Panc1 (cell line): ENCODE measurements around the genes PLPP2 and THEG.

GRCh38 chr19:291055-292027, at the start of gene PLPP2:
Gene PLPP2, minus strand, starts transcription at chr19:291403.
- RRBS, 2 experiments = 1 to 12% methylated on average over 39 to 44 of the region's 112 CpGs

- RRBS, 2 experiments = 67 to 83% methylated on average over 4 of the region's 21 CpGs
Observed at GRCh38 chr19:307663-308319, 16.6 kb upstream of the PLPP2 start.

- RRBS, 2 experiments = no CpG with 5 or more reads among the region's 15 CpGs
Observed at GRCh38 chr19:368239-368770, 7.5 kb downstream of the THEG start.

DNA sequence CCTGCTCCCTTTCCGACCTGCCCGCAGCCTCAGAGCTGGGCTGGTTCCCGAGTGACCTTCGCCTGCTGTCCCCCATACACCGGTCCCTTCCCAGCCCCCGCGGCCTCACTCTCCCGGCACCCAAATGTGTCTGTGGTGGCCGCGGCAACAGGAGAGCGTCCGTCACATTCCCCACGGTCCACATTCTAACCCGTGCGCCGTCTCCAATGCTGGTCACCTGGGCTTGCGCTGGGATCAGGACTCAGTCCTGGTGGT, at the start of gene THEG:
TSS of gene THEG (minus strand) at position 132 of the 255 bp plus-strand sequence.
- RRBS, 2 experiments = 83% methylated on average over 3 of the region's 17 CpGs; no CpG with 5 or more reads in 1 of the 2 experiments

- RRBS, 2 experiments = 3 to 8% methylated on average over 13 to 18 of the region's 71 CpGs
Observed at GRCh38 chr19:461508-462310, 876 bp upstream of the SHC2 start.

- RRBS, 2 experiments = 3 to 7% methylated on average over 5 of the region's 31 CpGs
Observed at GRCh38 chr19:491154-491749, 5.0 kb upstream of the MADCAM1 start.

DNA sequence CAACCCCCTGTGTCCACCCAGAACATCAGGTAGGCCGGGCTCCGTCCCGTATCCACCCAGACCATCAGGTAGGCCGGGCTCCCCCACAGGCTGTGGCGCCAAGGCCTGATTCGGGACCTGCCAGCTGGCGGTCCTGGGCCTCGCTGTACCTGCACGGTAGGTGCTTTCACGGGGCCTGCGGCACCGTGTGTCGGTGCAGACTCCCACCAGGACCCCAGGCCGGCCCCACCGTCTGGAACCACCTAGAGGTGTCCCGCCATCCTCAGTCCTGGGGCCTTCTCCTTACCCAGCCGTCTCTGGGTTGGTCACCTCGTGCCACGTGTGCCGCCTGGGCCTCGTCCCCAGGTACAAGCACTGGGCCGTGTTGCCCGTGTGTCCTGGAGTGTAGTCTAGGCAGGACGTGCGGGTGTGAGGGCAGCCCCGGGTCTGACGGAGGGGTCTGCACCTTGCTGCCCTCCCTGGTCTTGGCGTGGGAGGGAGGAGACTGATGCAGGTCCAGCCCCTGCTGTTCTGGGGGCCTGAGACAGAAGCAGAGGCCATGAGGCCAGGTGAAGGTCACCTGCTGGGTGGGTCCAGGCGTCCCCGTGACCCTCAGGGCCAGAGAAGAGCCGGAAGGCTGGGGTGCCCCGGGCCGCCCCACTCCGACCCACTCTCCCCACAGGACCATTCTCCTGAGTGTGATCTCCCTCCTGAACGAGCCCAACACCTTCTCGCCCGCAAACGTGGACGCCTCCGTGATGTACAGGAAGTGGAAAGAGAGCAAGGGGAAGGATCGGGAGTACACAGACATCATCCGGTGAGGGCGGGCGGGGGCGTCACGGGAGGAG, 5.0 kb downstream of the CDC34 start:
- RRBS, 2 experiments = 96% methylated on average over 5 to 8 of the region's 46 CpGs

DNA sequence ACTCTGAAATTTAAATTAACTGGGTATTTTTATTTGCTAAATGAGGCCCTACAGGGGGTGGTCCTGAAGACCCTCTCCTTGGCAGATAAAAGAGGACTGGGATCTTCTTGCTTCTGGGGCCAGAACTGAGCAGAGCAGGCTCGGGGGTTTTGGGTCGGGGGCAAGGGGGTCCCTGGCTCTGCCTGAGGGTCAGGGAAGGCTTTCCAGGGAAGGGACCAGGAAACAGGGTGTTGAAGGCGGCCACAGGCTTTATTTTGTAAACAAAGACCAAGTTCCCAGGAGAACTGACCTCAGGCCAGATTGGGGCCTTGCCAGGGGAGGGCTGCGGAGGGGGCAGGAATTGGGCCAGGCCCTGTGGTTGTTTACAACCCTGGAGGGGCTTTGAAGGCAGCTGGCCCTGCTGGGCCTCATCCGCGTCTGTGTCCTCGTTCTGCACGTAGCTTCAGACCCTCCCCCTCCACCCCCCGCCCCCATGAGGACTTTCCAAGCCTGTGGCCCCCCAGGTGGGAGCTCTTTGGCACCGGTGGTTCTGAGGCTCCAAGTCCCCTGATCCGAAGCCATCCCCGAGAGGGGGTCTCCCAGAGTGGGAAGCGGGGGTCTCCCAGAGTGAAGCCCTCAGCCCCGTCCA, 13.7 kb upstream of the BSG start:
- RRBS, 2 experiments = no CpG with 5 or more reads among the region's 14 CpGs

GRCh38 chr19:704008-704677, 4.6 kb upstream of the PALM start:
- RRBS, 2 experiments = 47 to 52% methylated on average over 3 of the region's 44 CpGs

DNA sequence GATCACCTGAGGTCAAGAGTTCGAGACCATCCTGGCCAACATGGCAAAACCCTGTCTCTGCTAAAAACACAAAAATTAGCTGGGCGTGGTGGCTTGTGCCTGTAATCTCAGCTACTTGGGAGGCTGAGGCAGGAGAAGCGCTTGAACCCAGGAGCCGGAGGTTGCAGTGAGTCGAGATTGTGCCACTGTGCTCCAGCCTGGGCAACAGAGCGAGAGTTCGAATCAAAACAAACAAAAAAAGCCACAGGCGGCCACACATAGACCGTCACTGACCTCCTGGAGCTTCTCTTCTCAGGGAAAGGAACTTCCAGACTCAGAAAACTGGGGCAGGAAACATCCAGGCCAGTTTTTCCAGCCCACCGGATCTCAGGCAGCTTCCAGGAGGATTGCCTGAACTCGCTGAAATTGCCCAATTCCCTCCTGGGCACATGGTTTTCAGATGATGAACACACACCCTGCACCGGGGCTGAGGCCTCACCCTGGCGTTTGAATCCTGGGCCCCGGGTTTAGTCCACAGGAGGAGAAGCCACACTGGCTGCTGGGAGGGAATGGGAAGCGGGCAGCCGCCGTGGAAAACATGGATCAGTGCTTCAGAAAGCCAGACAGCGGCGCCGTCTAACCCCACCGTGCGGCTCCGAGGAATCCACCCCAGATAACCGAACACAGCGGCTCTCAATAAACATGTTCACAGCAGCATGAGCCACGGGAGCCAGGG, 18.4 kb upstream of the PTBP1 start:
- RRBS, 2 experiments = 4 to 23% methylated on average over 2 of the region's 26 CpGs

DNA sequence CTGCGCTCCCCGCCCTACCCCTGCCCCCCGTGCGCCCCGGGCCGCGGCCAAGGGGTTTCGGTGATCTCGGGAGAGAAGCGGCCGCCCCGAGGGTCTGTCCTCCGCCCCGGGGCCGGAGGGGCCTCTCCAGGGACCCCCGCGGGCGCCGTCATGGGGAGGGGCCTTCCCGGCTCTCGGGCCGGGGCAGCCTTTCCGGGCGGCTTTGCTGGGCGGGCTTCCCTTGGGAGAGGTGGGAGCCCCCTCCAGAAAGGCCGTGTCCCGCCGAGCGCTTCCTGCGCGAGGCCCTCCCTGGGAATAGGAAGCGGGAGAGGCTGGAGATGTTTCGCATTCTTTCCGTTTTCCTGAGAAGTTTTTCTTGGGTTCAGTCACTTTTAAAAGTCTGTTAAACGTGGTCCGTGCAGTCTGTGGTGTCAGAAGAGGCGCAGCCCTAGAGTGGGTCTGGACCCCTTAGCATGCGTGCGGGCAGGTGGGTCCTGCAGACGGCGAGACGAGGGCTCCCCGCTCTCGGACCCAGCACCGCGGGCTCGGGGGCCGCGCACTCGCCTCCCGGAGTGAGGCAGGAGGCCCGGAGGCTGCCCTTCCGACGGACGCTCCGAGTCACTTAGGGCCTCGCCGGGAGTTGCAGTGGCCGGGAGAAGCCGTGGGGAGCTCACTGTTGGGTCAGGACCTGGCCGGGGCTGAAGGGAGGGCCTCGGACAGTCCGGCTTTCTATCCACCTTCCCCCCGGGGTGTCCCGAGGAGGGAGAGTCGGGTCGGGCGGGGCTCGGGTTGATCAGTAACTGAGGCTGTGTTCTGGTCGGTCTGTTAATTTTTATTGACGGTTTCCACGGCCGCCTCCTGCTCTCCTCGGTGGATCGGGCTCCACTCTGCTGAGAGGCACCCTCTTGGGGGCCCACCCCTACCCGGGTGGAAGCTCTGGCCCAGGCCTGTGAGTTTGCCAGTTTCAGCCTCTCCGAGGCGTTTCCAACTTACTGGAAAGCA, 1.1 kb downstream of the PTBP1 start:
- RRBS, 2 experiments = 1 to 6% methylated on average over 27 to 29 of the region's 78 CpGs

GRCh38 chr19:859819-860213, 352 bp downstream of the CFD start:
- RRBS, 2 experiments = no CpG with 5 or more reads among the region's 13 CpGs

- RRBS, 2 experiments = 92 to 96% methylated on average over 6 to 8 of the region's 41 CpGs
Observed at GRCh38 chr19:867766-868425, 8.4 kb downstream of the CFD start.

GRCh38 chr19:891566-892337, 1.2 kb downstream of the MED16 start:
- RRBS, 2 experiments = no CpG with 5 or more reads among the region's 45 CpGs

- RRBS, 2 experiments = 67 to 70% methylated on average over 4 of the region's 23 CpGs
Observed at GRCh38 chr19:901759-902743, 9.1 kb upstream of the MED16 start.

DNA sequence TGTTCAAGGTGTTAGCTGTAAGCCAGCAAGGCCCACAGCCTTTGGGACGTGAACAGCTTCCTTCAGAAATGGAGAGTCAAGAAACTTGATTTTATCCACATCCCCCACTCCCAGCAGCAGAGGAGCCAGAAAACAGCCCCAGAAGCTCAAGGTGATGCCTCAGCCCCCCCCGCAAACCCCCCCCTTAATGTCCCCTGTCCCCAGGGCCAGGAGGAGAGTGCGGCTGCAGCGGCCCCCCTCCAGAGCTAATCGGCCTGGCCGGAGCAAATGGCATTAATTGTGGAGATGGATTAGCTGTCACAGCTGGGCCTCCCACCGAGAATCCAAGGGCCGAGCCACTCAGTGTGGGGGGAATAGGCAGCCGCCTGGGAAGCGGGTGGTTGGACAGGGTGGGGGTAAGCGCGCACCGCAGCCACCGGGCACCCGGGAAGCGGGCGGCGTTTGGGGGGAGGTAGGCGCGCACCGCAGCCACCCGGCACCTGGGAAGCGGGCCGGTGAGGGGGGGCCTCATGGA, 9.9 kb downstream of the R3HDM4 start:
- RRBS, 2 experiments = 94% methylated on average over 8 of the region's 24 CpGs

DNA sequence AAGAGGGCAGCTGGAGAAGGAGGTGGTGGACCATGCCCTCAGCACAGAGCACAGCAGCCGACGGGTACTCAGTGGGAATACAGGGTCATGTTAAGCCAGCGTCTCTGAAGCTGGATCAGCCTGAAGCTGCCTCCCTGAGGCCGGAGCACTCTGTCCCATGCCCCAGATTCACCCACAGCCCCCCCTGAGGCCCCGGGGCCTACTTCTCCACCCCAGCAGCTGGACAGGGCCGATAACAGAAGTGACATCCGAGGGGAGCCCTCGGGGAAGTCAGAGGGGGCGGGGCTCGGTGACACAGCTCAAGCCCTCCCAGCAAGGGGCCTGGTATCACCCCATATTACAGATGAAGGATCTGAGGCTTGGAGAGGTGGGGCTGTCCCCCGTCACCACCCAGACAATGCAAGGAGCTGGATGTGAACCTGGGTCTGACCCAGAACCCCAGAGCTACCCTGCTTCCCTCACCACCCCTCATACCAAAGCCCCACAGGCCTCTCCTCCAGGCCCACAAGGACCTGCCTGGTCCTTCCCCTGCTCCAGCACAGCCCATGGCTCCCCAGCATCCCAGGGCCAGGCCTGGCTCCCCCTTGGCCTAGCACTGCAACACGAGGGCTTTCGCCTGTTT, 5.7 kb downstream of the R3HDM4 start:
- RRBS, 2 experiments = 89 to 93% methylated on average over 2 of the region's 13 CpGs

GRCh38 chr19:918572-919183, 1.5 kb downstream of the KISS1R start:
- RRBS, 2 experiments = 24 to 25% methylated on average over 8 of the region's 45 CpGs

DNA sequence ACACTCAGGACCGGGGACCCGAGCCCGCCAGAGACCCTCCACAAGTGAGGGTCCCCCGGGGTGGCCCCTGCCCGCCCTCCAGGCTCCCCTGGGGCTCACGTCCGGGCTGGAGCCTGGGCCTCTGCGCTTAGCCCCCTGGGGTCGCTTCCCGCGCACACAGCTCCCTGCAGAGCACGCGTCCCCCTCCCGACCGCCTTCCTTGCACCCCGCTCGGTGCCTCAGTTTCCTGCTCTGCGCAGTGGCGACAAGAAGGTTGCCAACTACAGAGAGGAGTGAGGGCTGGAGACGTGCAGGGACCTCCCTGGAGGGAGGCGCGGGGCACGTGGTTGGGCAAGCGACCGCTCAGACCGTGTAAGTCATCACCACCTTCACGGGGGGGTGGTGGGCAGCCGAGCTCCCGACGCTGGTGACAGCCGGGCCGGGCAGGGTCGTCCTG, 1.0 kb upstream of the ARID3A start:
- RRBS, 2 experiments = 4 to 16% methylated on average over 7 of the region's 33 CpGs

DNA sequence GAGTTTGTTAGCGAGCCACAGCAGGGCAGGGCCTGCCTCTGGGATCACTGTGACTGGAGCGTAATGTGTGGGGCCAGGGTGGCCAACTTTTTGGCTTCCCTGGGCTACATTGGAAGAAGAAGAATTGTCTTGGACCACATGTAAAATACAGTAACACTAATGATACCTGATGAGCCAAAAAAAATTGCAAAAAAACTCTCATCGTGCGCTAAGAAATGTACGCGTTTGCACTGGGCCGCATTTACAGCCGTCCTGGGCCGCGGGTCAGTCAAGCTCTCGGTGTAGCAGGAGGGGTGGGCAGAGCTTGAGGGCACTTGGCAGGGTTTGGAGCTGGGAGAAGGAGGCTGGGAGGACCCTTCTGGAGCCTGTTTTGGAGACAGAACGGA, 14.3 kb downstream of the ARID3A start:
- RRBS, 2 experiments = no CpG with 5 or more reads among the region's 12 CpGs